Bronchial epithelial cell (primary cell): ENCODE results near the gene KRT78.

DNA sequence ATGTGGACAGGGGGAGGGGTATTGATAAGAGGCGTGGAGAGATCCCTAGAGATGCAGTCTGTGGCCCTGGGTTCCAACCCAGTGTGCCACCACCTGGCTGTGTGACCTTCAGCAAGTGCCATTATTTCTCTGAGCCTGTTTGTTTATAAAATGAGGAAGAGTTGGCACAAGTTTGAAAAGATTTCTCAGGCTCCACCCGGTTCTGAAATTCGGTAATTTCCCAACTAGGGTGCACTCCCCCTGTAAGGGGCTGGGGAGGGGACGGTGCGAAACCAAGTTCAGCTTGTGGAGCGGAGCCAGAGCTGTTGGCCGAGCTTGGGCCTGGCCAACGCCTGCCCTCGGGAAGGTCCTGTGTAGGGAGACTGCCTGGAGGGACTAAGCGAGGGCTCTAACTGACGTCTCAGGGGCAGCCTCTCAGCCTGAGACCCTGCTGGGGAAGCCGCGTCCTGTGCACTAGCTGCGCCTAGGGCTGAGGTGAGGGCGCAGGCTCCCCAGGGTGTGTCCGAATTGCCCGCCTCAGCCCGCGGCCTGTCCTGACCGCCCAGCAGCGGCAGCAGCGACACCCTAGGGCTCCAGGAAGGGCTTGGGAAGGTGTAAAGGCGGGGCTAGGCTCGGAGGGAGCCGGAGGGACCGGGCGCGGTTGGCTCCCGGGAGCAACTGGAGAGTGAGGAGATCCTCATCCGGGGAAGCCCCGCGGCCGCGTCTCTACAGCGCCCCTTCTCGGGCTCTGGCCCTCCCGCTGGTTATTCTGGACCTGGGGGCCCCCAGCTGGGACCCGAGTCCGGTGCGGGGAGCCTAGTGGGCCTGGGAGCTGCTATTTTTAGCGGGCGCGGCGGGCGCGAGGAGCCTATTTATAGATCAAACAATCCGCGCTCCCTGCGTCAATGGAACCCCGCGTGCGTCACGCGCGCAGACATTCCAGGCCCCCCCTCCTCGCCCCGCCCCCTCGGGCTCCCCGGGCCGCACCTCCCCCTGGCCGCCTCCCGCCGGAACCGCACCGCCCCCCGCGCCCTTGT lies 604 bp upstream of the NR4A1 start:
- RRBS, 2 experiments: 2% methylated on average over 8 of the region's 67 CpGs

DNA sequence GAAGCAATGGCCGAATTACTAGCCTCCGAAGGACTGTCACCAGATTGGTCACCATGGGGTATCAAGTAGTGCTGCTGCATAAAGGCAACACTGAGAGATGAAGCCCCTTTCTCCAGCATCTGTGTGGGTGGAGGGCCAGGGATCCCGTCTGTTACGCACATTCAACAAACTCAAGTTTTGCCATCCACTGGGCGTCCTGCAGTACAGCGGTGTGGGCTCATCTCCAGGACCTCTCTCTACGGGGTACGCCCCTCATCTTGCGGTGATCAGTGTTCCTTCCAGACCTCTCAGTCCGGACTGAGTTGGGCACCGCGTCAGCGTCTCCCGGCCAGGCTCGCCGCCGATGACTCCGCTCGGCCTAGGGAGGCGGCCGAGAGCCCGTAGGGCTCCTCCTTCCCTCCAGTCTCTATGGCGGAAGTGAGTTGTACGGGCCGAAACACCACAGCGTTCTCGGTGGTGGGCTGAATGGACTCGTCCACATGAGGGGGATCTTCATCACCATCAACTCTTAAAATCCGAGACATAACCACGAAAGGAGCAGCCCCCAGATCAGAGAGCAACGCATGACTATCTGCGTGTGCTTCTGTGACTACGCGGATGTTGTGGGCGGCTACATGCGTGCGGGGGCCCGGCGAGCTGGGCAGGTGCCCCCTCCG lies 378 bp upstream of the ATG101 start:
- RRBS, 2 experiments: no CpG with 5 or more reads among the region's 40 CpGs

- RRBS, 2 experiments: no CpG with 5 or more reads among the region's 18 CpGs
Measured at GRCh38 chr12:52183198-52184182, 8.3 kb downstream of the KRT80 start.

- RRBS, 2 experiments: no CpG with 5 or more reads among the region's 7 CpGs
Measured at GRCh38 chr12:52184591-52185265, 7.1 kb downstream of the KRT80 start.

- RRBS, 2 experiments: no CpG with 5 or more reads among the region's 10 CpGs
Measured at GRCh38 chr12:52221837-52222595, 11.0 kb upstream of the KRT7 start.

DNA sequence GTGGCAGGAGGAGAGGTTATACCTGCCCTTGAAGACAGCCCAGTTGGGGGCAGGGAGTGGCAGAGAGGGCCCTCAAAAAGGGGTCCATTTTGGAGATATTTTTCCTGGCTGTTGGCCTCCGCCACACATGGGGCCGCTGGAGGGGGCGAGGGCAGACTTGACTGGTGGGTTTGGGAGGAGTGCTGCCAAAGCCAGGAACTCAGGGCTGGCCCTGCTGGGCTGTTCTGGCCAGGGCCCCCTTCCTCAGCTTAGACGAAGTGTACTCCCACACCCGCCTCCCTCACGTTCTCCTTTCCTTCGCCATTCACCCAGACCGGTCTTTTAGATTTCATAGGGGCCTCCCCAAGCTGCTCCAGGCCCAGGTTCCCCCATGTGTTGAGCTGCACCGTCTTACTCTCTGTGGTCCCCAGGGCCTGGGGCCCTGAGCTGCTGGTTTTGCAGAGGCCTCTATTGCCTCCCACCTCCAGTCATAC lies 1.2 kb downstream of the KRT7 start:
- RRBS, 2 experiments: no CpG with 5 or more reads among the region's 9 CpGs

DNA sequence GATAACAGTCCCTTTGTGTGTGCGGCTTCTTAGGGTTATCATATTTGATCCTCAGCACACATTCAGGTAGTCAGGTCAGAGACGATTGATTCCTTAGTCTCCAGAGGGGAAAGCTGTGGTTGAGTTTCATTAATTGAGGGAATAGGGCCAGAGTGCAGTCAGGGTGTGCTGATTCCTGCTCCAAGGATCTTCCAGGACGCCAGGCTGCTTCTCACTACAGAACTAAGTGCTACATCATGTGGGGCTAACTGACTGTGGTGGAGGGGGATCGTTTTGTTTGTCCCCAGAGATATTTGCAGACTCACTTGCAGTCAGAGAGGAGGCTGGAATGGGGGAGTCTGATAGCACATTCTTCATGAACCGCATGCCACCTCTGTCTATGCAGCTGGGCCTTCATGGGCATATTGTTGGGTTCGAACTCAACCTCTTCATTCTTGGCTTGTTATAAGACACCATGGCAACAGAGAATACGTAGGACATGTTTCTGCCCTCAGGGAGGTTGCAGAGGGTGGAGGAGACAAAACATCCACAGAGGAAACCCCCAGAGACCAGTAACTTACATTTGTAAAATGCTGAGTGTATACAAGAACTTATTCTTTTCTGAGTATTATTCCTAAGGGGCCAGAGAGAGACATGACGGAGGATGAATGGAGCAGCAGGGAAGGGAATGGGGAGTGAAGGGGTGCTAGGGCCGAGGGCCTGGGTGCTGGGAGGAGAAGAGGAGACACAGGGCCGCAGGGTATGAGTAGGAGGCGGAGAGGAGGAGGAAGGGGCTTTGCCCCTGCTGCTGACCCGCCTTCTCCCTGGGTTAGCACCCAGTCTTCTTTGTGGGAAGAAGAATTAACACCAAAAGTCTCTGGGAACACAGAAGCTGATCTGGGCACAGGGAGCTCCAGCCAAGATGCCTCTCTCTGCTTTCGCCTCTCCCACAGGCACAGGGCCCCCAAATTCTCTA lies 13.1 kb downstream of the KRT7 start:
- RRBS, 2 experiments: no CpG with 5 or more reads among the region's 13 CpGs

DNA sequence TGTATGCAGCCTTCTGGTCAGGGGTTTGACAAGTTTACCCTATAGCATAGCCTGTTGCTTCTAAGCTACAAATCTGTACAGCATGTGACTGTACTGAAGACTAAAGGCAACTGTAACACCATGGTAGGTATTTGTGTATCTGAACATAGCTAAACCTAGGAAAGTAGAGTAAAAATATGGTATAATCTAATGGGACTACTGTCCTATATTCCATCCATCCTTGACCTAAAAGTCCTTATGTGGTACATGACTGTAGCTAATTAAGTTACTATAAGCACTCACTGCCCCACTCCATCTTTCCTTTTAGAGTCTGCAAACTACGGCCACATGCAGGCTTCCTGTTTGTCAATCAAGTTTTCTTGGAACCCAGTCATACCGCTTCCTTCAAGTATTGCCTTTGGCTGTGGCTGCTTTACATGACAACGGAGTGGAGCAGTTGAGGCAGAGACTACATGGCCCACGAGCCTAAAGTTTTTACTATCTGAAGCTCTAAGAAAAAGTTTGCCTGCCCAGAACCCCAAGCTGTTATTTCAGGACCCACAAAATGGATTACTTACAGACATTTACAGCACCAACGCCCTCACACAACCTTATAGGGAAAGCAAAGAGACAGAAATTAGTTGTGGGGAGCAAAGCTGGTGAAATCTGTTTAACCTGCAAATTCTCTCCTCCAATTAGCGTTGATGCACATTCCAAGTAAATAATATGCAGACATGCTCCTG lies 18.6 kb downstream of the KRT7 start:
- RRBS, 2 experiments: no CpG with 5 or more reads among the region's 6 CpGs

DNA sequence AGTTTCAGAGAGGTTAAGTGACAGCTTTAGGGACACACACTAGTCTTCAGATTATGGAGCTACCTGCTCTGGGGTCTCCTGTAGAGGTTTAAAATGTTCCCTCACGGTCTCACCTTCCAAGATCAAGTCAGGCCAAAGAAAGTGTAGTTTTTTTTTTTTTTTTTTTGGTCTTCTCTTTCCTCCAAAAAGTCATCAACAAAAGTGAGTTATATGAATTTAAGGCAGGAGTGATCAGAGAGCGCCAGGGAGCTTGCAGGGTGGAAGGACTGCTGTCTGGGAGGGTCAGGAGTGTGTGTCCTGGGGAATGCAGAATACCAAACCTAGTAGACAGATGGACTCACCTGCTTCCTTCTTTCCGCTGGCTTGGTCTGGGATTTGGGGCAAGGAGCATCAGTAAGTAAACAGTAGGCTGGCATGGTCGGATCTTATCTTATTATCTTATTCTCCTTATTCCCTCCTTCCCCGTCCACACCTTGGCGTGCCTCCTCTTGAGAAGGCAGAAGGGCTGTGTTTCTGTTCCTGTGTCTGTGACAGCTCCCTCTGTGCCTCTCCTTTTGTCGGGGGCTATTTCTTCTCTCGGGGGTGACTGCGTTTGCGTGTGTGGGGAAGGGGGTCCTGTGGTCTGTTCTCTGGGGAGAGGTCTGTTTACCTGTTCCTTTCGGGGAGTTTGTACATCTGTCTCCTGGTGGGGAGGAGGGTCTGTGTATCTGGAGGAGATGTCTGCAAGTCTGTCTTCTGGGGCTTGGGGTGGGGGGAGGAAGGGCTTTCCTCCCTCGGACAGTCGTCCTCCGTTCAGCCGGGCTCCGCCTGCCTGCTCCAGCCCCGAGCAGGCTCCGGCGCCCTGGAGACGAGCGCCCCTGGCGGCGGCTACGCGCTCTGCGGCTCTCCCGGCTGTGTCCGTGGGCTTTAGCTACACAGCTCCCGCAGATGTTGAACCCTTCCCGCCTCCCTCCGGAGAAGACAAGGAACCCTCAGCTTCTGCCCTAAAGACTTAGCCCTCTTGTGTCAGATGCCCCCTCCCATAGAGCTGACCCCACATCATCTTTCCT lies 4.2 kb downstream of the KRT86 start:
- RRBS, 2 experiments: 2% methylated on average over 17 of the region's 31 CpGs

- RRBS, 2 experiments: no CpG with 5 or more reads among the region's 12 CpGs
Measured at GRCh38 chr12:52566968-52567450, 6.6 kb downstream of the KRT74 start.

- RRBS, 2 experiments: no CpG with 5 or more reads among the region's 6 CpGs
Measured at GRCh38 chr12:52630387-52631146, 12.2 kb upstream of the KRT73 start.

GRCh38 chr12:52848511-52849104 lies at the start of gene KRT78:
Gene KRT78 (minus strand): TSS chr12:52848994.
- RRBS, 2 experiments: no CpG with 5 or more reads among the region's 16 CpGs

GRCh38 chr12:52873436-52874676 lies 25.1 kb upstream of the KRT78 start:
- RRBS, 2 experiments: 2% methylated on average over 20 to 23 of the region's 62 CpGs

- RRBS, 2 experiments: no CpG with 5 or more reads among the region's 17 CpGs
Measured at GRCh38 chr12:52912885-52913893, 8.3 kb upstream of the KRT8 start.

DNA sequence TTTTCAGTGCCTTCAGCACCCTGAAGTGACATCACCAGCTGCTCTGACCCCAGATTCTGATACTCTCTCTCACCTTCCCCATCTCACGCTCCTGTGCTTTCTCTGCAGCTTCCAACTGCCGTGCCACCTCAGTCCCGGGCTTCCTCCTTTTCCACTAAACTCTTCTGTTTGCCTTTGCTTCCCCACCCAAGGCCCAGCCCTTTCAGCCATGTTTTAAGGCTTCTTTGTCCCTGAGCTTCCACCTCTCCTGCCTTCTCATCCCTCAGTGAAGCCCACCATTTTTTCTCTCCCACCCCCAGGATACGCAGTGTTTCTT lies 6.5 kb upstream of the KRT18 start:
- RRBS, 2 experiments: no CpG with 5 or more reads among the region's 4 CpGs

DNA sequence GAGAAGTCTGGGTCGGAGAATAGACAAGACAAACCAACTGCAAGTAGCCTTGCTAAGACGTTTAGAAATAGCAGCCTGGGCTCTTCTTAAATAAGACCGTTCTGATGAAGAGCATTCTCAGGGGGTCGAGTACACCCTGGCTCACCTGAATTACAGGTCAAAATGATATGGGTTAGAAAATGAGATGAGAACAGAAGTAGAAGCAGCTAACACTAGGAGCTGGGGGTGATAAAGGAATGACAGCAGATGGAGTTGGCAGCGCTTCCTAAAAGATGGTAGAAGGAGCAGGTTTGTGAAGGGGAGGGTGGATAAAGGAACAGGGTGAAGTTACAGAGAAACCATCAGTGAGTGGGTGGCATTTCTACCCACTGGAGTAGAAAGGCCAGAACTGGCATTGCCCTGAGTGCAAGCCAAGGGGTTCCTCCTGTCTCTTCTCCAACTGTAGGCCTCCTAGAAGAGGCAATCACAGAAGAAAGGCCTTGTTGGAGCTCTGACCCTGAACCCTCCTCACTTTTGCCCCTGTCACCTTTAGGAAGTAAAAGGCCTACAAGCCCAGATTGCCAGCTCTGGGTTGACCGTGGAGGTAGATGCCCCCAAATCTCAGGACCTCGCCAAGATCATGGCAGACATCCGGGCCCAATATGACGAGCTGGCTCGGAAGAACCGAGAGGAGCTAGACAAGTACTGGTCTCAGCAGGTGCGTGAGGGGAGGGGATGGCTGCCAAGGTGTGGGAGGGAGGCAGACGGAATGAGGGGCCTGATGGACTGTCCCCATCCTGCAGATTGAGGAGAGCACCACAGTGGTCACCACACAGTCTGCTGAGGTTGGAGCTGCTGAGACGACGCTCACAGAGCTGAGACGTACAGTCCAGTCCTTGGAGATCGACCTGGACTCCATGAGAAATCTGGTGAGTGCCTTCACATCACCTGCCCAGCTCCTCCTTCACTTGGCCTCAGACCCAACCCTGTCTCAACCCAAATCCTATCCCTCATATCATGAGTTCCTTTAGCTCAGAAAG lies 2.3 kb downstream of the KRT18 start:
- RRBS, 2 experiments: no CpG with 5 or more reads among the region's 17 CpGs

DNA sequence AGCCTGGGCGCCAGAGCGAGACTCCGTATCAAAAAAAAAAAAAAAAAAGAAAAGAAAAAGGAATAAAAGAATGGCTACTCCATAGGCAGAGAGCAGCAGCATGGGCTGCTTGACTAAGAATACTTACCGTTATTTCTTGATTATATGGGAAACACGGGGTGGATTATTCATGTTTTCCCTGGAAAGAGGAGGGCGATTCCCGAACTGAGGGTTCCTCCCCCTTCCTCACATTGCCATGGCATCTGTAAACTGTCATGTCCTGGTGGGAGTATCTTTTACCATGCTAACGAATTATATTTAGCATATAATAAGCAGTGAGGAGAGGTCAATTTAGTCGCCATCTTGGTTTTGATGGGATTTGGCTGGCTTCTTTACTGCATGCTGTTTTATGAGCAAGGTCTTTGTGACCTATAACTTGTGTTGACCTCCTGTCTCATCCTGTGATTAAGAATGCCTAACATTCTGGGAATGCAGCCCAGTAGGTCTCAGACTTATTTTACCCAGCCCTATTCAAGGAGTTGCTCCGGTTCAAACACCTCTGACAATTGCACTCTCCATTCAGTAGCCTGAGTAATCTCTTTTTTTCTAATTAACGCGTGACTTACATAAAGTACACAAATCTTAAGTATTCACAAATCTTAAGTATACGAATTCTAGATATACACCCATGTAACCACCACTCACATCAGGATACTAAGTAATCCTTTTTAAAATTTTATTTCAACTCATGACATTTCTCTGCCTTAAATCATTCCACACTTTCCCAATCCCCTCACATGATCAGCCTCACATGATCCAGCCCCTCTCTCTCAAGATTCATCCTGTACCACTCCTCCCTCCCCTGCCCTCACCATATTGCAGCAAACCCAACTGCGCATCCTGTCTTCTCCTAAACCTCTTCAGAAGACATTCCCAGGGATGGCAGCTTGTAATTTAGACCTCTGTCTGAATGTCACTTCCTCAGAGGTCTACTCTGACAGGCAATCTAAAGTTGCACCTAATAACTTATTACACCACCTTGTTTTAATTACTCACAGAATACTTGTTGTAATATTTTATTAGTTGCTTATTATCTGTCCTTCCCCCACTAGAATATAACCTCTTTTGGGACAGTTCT lies 1.9 kb upstream of the EIF4B start:
- RRBS, 2 experiments: no CpG with 5 or more reads among the region's 14 CpGs

GRCh38 chr12:53011501-53012405 lies 5.5 kb downstream of the EIF4B start:
- RRBS, 2 experiments: no CpG with 5 or more reads among the region's 7 CpGs

GRCh38 chr12:53066101-53067072 lies 12.8 kb downstream of the SPRYD3 start:
- RRBS, 2 experiments: 5 to 8% methylated on average over 3 of the region's 27 CpGs